CMK (cell line): ENCODE measurements around a stretch of chr6.

- RRBS = no CpG with 5 or more reads among the region's 13 CpGs
Observed at GRCh38 chr6:157630263-157631215, 192.5 kb upstream of the SNX9 start.

DNA sequence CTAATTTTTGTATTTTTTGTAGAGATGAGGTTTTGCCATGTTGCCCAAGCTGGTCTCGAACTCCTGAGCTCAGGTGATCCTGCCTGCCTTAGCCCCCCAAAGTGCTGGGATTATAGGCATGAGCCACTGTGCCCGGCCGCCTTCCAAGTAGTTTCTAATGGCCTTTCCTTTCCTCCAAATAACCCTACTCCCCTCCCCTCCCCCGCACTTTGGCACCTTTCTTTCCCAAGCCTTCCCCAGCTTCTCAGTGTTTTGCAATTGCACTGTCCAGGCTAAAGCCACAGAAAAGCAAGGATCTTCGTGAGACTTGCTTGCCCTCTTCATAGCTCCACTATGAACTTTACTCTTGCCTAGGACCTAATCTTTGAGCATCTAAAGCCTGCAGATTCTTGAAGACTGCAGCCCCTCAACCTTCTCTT, 152.6 kb upstream of the SNX9 start:
- RRBS = no CpG with 5 or more reads among the region's 5 CpGs

DNA sequence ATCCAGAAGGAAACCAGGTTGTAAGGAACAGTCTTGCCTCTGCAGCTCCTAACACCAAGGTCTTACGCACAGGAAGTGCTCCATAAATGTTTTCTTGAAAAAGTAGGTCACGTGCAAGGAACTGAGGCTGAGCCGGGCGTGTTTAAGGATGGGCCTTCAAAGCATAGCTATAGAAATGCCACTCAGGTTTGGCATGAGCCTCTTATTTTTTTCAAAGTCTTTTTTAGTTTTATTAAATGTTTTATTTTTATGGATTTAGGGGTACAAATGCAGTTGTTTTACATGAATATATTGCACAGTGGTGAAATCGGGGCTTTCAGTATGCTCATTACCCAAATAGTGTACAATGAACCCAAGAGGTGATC, 105.5 kb upstream of the SNX9 start:
- RRBS = no CpG with 5 or more reads among the region's 5 CpGs

GRCh38 chr6:157756648-157757382, 66.2 kb upstream of the SNX9 start:
- RRBS = 2% methylated on average over 6 of the region's 16 CpGs

GRCh38 chr6:157764295-157765064, 58.6 kb upstream of the SNX9 start:
- RRBS = 5% methylated on average over 4 of the region's 12 CpGs

GRCh38 chr6:157832508-157833019, 9.5 kb downstream of the SNX9 start:
- RRBS = no CpG with 5 or more reads among the region's 2 CpGs

- RRBS = no CpG with 5 or more reads among the region's 1 CpG
Observed at GRCh38 chr6:157862530-157863317, 39.7 kb downstream of the SNX9 start.

- RRBS = no CpG with 5 or more reads among the region's 3 CpGs
Observed at GRCh38 chr6:157879782-157880366, 56.8 kb downstream of the SNX9 start.

DNA sequence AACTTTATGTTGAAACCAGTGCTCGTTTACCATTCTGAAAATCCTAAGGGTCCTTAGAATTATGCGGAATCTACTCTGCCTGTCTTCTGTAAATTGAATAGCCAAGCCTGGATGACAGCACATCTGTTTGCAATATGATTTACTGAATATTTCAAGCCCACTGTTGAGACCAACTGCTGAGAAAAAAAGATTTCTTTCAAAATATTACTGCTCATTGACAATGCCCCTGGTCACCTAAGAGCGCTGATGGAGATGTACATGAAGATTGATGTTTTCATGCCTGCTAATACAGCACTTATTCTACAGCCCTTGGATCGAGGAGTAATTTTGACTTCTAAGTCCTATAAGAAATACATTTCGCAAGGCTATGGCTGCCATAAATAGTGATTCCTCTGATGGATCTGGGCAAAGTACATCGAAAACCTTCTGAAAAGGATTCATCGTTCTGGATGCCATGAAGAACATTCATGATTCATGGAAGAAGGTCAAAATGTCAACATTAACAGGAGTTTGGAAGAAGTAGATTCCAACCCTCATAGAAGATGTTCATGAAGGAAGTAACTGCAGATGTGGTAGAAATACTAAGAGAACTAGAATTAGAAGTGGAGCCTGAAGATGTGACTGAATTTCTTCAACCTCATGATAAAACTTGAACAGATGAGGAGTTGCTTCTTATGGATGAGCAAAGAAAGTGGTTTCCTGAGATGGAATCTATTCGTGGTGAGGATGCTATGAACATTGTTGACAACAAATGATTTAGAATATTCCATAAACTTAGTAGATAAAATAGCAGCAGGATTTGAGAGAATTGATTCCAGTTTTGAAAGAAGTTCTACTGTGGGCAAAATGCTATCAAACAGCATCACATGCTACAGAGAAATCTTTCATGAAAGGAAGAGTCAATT, 59.3 kb downstream of the SNX9 start:
- RRBS = no CpG with 5 or more reads among the region's 8 CpGs

GRCh38 chr6:157891309-157892471, 68.6 kb downstream of the SNX9 start:
- RRBS = no CpG with 5 or more reads among the region's 16 CpGs

DNA sequence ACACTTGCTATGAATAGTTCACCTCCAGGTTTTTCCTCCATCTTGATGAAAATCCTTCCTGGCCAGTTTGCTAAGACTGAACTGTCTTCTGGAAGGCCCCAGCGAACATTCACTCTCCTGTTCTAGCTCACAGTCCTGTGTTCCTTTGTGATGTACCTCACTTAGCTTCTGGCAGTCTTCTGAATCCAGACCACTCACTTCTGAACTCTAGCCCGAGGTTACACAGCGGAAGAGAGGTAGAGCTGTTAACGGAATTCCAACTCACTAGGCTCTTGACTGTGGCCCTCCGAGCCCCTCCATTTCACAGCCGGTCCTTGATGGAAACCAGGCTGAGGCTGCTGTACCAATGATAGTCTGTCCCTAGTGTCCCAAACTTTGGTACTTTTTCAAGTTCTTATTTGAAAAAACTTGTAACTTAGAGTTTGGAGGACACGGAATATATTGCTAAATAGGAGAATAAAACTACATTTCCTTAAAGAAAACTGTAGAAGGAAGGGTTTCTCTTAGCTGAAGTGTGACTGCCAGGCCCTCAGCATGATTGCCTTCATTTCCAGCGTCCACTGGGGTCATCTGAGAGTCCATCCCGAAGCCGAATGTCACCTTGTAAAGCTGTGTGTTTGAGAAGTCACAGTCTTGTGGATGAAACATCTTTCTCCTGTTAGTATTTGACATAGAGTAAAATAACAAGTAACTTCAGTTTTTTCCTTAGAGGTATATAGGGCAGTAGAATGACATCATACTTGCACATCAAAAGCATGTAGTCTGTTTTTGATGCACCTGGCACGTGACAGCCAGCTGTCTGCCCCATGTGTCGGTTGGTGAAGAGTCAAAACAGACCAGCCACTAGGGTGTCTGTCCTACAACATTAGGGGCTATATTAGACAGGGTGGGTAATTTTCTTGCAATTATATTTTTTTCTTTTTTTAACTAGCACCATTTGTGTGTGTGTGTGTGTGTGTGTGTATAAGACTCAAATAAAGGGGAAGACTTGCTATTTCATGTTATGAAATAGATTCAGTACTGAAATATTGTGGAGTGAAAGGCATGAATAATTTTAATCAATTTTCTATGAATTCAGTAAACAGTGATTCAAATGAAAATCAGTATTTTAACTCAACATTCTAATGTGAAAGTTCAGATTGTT, 70.0 kb downstream of the SNX9 start:
- RRBS = no CpG with 5 or more reads among the region's 12 CpGs

- RRBS = no CpG with 5 or more reads among the region's 19 CpGs
Observed at GRCh38 chr6:158046692-158047470, 65.2 kb downstream of the SYNJ2 start.

DNA sequence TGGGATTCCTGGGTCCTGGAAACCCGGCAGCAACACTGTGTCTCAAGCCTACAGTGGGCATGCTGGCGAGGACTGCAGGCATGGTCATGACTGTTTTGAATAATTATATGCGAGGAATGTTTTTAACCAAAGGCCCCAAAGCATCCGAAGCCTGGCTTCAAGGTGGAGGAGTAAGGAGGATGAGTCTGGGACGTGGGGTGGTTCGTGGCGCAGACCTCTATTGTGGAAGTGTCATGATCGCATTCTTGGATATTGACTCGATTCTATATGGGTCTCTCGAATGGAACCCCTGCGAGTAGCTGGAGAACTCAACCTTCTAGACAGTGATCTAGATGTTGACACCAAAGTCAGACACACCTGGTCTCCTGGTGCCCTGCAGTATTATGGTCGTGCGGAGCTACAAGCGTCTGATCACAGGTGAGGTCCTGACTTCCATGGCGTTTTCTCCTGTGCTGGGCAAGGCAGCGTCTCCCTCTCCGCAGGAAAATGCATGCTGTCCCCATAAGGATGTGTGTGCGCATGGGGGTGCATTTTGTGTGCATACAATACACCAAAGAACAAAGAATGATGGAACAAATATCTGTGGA, 90.1 kb downstream of the SERAC1 start:
- RRBS = no CpG with 5 or more reads among the region's 18 CpGs

- RRBS = no CpG with 5 or more reads among the region's 12 CpGs
Observed at GRCh38 chr6:158323956-158325019, 12.0 kb downstream of the TULP4 start.

- RRBS = 8% methylated on average over 29 of the region's 75 CpGs
Observed at GRCh38 chr6:158535989-158536891, 23.7 kb upstream of the TMEM181 start.

DNA sequence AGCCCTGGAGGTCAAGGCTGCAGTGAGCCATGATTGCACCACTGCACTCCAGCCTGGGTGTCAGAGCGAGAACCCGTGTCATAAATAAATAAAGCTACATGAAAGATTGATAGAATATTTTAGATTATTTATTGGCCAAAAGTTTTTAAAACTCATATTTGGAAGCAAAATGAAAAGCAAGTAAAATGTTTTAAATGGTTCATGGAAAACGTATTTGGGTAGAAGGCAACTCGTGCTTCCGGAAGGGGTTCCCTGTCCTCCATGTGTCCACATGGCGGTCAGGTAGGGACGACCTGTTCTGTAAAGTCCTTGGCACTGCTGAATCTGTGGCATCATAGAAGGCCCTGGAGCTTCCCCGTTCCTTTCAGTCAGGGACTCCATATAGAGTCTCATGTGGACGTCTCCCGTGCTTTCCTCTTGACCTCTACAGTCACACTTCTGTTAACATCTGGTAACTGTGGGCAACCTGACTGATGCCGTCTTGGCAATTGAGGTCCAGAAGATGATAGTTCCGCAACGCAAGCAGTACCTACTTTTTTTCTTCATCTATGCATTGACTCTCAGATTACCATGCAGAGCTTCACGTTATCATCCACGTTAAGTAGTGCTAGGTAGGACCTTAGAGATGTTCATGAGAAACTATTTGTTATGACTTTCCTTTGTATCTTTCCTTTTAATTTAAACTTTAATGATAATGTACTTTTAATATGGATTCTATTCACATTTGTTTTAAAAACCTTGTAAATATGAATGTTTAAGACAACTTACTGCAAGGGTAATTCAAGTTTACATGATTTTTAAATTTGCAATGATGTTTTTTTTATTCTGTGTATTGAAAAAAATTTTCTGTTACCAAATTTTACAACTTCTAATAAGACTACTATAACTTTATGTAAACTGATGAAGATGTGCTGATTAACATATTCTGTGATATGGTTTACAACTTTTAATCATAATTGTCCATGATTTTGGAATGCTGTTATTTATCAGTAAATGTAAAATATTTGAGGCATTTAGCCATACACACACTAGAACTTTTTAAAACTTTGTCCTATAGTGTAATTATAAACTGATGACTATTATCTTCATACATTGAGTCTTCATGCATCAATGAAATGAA, 11.2 kb downstream of the DYNLT1 start:
- RRBS = no CpG with 5 or more reads among the region's 15 CpGs

- RRBS = no CpG with 5 or more reads among the region's 15 CpGs
Observed at GRCh38 chr6:158717632-158718542, 68.0 kb downstream of the SYTL3 start.

- RRBS = no CpG with 5 or more reads among the region's 4 CpGs
Observed at GRCh38 chr6:158763870-158764162, 55.4 kb downstream of the EZR start.

GRCh38 chr6:158765127-158765411, 54.1 kb downstream of the EZR start:
- RRBS = no CpG with 5 or more reads among the region's 9 CpGs

DNA sequence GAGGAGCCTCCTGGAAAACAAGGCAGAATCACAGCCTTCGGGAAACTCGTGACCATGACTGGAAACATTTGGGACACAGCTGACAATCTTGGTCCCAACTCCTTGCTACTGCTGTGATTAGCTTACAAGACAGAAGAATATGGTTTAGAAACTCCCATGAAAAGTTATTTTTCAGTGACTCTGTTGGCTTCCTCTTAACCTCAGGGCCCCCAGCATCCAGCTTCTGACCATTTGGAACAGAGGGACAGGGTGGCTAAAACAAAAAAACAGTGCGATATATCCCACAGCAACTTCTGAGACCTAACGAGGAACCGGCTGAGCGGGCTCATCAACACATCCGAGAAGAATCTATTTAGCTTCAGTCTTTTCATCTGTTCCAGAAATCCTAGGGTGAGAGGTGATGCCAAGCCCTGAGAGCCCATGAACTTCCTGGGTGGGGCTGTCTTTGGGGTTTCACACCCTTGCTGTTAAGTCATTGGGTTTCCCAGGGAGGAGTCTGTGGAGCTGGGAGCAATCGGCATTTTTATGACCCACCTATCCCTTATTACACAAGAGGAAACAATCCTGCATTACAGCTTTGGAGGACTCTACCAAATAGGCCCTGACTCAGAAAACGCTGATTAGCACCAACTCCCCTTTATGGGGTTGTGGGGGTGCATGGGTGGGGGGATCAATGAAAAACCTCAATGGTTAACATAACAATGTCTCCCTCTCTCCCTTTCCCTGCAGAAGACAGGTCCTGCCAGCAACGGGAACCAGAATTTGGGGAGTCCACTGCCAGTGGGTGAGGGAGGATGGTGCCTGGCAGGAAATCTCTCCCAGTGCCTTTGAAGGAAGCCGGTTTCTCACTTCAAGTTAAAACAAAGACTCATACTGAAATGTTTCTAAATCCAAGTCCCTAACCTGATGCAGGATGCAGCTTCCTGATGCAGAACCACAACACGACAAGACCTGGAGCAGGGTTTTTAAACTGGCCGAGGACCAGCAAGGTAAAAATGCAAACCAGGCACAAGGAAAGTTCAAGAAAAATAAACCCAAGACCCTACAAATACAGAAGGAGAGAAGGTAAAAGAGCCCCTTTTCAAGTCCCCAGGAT, 46.3 kb downstream of the EZR start:
- RRBS = no CpG with 5 or more reads among the region's 13 CpGs